ENCODE data around the genes CLEC4G, RPS28 and OR1M1.

DNA sequence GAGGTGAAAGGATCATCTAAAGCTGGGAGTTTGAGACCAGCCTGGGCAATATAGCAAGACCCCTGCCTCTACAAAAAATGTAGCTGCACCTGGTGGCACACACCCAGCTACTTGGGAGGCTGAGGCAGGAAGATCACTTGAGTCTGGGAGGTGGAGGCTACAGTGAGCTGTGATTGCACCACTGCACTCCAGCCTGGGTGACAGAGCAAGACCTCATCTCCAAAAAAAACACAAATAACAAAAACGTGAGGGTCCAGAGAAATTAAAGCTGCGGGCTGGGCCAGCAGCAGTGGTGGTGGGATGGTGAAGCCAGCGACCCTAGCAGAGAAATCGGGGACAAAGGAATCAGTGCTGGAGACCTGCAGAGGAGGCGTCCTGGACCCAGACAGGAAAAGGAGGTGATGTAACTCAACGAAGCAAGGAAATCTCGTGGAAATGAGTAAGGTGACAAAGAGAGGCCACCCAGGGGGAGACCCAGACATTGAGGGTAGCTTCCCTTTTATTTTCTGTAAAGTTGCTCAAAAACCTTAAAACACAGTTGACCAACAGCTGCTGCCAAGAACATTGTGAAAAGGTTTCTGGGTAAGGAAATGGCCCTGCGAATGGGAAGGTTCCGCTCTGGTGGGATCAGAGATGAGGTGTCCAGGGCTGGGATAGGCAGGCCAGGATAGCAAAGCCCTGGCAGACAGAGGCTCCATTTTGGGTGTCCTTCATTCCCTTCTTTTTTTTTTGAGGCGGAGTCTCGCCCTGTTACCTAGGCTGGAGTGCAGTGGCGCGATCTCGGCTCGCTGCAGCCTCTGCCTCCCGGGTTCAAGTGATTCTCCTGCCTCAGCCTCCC is 13.3 kb upstream of the RETN start:
- PRO-cap, 2 experiments: no peak in any of the 2 experiments

- PRO-cap, 2 experiments: no peak in any of the 2 experiments
Measured at GRCh38 chr19:7731867-7732366, at the start of gene CLEC4G. CLEC4G (minus strand) TSS chr19:7732110.

- PRO-cap, 2 experiments: no peak in any of the 2 experiments
Measured at GRCh38 chr19:7749011-7749498, 1.7 kb upstream of the CD209 start.

DNA sequence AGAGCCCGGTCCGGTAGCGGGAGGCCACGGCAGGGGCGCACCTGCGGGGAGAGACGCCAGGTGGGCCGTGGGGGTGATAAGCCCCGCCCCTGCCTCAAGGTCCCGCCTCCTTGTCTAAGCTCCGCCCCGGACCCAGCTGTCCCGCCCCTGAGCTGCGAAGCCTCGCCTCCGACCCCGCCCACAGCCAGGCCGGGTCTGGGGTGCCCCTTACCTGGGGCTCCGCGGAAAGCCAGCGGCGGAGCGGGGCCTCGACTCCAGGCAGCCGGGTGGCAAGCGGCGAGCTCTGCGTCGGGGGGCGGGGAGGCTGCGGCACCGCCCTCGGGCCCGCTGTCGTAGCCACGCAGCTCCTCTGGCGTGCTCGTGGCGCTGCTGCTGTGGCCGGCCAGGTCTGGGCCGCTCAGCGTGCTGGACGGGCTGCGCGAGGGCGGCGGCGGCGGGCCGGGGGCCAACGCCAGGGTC is 4.7 kb downstream of the PRR36 start:
- PRO-cap, 2 experiments: no peak in any of the 2 experiments

DNA sequence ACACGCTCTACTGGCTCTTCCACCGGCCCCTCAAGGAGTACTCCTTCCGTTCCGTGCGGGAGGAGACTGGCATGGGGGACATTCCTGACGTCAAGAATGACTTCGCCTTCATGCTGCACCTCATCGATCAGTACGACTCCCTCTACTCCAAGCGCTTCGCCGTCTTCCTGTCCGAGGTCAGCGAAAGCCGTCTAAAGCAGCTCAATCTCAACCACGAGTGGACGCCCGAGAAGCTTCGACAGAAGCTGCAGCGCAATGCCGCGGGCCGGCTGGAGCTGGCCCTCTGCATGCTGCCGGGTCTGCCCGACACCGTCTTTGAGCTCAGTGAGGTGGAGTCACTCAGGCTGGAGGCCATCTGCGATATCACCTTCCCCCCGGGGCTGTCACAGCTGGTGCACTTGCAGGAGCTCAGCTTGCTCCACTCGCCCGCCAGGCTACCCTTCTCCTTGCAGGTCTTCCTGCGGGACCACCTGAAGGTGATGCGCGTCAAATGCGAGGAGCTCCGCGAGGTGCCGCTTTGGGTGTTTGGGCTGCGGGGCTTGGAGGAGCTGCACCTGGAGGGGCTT is 4.1 kb upstream of the MAP2K7 start:
- PRO-cap, 2 experiments: no peak in any of the 2 experiments

DNA sequence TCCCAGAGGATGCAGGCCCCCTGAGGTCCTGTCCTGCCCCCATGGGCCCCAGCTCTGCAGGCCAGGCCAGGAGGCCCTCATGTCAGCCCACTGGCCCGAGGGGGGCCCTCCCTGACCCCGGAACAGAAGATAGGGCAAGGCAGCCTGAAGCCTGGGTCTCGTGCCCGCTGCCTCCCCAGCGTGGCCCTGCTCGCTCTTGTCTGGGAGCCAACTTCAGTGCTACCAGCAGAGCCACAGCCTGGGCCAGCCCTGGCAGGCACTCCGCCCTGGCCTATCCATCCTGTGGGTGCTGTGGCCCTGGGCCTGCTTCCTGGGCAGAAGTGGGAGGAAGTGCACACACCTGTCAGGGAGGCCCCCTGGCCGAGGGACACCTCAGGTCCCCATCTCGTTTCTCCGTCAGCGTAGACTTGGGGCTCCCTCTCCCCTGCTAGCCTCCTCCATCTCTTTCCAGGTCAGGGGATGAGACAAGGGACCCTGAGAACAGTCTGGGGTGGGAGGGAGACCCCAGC is 5.5 kb downstream of the MAP2K7 start:
- PRO-cap, 2 experiments: no peak in any of the 2 experiments

GRCh38 chr19:7912396-7913380 is 1.9 kb upstream of the TGFBR3L start:
- PRO-cap, 2 experiments: no peak in any of the 2 experiments

DNA sequence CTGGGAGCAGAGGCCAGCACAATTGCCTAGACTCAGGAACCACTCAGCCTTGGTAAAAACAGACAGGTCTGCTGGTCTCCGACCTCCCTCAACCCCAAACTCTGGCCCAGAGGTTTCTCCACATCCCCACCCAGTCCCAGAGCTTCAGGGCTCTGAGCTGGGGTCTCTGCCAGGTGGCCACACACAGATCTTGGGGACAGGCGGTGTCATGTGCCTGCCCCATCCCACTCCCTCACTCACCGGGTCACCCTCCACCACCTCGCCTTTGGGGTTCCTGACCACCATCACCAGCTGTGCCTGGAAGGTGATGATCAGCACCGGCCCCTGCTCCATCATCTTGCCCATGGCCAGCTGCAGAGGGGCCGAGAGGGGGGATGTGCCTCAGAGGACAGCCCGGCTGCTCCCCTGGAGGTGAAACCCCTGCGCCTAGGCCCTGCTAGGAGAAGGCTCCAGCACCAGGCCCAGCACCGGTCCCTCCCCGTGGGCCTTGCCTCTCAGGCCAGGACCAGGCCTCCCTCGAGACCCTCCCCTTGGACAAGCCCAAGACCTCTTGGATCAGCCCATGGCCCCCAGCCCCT is 1.6 kb upstream of the CTXN1 start:
- PRO-cap, 2 experiments: no peak in any of the 2 experiments

GRCh38 chr19:8307322-8307661 is 866 bp downstream of the CD320 start:
- PRO-cap, 2 experiments: no peak in any of the 2 experiments

DNA sequence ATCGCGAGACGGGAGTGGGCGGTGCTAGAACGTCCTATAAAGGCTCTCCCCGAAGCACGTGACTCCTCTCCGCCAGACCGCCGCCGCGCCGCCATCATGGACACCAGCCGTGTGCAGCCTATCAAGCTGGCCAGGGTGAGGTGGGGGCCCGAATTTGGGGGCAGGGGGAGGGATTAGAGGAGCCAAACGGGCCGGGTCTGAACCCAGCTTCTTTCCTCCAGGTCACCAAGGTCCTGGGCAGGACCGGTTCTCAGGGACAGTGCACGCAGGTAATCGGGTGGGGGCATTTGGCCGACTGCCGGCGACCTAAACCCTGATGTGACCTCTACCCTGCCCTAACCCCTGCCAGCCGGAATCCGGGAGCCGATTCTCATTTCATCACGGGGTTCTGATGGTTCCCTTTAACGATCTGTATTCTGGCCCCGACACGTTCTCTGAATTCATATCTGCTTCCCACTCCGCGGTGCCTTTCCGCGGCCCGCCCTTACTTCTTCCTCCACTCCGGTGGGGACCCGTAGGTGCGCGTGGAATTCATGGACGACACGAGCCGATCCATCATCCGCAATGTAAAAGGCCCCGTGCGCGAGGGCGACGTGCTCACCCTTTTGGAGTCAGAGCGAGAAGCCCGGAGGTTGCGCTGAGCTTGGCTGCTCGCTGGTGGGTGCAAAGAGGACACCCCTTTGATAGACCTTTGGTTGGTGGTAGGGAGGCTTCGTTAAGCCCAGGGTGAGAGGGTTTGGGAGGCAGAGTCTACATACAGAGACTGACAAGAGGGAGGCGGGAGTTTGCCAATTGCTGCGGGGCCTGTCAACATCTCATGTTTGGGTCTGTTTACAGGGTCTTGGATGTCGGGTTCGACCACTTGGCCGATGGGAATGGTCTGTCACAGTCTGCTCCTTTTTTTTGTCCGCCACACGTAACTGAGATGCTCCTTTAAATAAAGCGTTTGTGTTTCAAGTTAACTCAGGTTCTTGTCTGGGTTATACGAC is at the start of gene RPS28:
TSS of gene RPS28 (plus strand) at position 62 of the 989 bp plus-strand sequence.
- PRO-cap, 2 experiments: peak in 2 of 2 experiments; most common plus-strand start position 63 of the sequence (in 2)

GRCh38 chr19:8478311-8479009 is 24.0 kb downstream of the PRAM1 start:
- PRO-cap, 2 experiments: no peak in any of the 2 experiments

DNA sequence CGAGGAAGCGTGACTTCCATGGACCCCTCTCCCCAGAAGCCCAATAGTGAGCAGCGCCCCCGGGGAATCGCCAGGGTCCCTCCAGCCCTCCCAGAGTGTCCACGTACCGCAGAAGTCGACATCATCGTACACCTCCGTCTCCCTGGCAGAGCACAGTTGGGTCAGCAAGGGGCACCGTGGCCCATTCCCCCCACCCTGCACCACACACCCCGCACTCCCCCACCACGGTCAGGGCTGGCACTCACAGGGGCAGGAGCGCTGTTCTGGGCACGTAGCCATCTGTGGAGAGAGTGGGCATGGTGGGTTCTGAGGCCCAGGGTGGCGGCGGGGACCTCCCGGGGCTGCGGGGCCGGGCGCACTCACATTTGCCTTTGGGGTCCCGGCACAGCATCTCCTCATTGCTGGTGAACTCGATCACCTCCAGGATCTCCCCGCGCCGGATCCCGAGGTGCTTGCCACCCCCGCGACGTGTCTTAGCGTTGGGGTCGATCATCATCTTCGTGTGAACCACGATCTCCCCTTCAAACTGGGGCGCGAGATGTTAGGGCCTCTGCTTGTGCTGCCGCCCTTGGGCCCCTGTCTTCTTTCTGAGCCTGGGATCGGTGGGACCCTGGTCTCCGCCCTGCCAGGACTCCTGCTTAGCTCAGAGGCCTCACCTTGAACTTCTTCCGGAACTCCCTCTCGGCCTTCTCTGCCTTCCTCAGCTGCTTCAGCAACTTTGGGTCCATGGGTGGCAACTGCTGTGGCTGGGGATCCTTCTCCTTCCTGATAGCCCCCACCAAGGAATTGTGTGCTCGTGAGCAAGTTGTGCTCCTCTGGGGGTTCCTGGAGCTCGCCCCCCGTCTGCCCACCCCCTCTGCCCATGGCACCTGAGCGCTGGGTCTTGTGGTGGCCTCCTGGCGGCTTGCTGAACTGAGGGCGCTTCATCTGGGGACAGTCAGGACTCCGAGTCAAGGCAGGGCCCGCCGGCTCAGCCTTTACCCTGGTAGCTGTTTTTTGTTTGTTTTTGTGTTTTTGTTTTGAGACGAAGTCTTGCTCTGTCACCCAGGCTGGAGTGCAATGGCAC is 11.9 kb downstream of the PRAM1 start:
- PRO-cap, 2 experiments: no peak in any of the 2 experiments

DNA sequence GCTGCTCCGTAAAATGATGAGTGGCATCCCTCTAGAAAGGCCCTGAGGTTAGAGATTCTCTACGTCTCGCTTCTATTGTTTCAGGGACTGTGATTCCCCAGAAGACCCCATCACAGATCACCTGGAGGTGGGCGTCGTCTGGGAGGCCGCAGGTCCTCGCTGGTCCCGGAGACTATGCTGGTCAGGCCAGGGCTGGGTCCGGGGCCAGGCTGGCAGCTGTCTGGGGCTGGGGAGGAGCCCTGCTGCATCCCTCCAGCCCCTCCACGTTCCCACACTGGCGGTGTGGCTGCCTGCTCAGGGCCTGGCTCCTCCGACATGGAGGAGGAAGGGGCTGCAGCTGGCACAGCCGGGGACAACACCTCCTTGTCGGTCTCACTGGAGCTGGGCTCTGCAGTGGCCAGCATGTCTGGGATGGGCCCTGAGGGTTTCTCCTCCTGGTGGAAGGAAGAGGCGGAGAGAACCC is 1.0 kb downstream of the ZNF414 start:
- PRO-cap, 2 experiments: no peak in any of the 2 experiments

DNA sequence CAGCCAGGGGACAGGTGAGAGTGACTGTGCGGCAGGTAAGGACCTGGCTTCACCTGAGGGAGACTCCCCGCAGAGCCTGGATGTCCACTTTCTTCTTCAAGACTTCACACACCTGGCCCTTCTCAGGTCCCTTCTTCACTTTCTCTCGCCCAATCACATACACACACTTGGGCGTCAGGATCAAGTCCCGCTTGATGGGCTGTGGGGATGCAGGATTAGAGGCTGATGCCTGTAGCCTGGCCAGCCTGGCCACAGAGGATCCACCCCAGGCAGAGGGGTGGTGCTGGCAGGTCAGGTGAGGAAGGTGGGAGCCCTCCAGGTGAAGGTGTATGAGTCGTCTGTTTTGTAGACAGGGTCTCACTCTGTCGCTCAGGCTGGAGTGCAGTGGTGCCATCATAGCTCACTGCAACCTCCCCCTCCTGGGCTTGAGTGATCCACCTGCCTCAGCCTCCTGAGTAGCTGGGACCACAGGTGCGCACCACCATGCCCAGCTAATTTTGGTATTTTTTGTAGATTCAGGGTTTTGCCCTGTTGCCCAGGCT is 13.4 kb upstream of the ZNF414 start:
- PRO-cap, 2 experiments: no peak in any of the 2 experiments

DNA sequence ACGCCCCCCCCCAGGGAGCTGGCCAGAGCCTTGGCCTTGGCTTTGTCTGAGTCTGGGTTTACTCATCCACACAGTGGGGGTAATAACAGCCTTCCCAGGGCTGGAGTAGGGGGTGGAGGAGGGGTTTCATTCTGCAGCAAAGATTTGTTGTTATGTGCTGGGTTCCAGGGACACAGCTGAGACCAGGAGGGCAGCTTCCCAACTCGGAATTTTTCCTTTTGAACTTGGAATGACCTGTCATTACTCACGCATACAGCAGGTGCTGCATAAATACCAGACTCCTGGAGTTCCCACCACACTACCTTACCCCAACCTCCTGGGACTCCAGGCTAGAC is 1.4 kb upstream of the ADAMTS10 start:
- PRO-cap, 2 experiments: no peak in any of the 2 experiments

GRCh38 chr19:8639997-8640954 is 9.8 kb downstream of the NFILZ start:
- PRO-cap, 2 experiments: no peak in any of the 2 experiments

GRCh38 chr19:8686481-8686864 is 12.1 kb downstream of the ACTL9 start:
- PRO-cap, 2 experiments: no peak in any of the 2 experiments

DNA sequence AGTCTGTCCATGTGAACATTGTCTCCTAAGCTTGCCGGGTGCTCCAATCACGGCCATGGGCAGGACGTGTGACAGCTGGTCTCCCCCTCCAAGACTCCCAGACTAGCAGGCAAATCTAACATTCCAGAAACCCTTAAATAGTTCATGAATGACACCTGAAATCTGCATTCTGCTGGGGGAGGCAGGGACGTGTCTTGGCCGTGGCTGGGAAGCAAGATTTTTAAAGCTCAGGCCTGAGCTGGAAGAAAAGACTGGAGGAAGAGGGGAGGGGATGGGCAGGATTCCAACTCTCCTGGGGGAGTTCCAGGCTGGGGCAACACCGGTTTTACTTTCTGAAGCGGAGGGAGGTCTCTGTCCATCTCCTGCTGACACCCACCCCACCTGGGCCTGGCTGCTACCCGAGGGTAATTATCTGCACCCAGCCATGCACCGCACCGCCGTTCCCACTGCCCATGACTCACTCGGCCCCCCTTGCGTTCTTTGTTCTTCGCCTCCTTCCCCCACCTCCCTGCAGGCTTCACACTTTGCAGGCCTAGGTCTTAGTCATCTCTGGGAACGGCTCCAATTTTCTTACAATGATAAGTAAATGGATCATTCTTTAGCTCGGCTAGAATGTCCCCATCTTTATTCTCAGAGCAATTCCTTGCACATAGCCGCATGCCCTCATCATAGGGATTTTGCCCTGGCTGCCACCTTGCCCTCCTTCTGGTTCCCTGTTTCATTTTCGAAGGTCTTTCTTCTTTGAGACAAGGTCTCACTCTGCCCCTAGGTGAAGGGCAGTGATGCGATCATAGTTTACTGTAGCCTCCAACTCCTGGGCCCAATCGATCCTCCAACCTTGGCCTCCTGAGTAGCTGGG is 11.3 kb upstream of the OR1M1 start:
- PRO-cap, 2 experiments: no peak in any of the 2 experiments

GRCh38 chr19:9086755-9087174 is at the start of gene OR1M1:
OR1M1 (plus strand) TSS chr19:9087061.
- PRO-cap, 2 experiments: no peak in any of the 2 experiments

- PRO-cap, 2 experiments: no peak in any of the 2 experiments
Measured at GRCh38 chr19:9149289-9149851, 9.2 kb downstream of the ZNF317 start.